Measurements from ENCODE around the gene TGFBR2.

DNA sequence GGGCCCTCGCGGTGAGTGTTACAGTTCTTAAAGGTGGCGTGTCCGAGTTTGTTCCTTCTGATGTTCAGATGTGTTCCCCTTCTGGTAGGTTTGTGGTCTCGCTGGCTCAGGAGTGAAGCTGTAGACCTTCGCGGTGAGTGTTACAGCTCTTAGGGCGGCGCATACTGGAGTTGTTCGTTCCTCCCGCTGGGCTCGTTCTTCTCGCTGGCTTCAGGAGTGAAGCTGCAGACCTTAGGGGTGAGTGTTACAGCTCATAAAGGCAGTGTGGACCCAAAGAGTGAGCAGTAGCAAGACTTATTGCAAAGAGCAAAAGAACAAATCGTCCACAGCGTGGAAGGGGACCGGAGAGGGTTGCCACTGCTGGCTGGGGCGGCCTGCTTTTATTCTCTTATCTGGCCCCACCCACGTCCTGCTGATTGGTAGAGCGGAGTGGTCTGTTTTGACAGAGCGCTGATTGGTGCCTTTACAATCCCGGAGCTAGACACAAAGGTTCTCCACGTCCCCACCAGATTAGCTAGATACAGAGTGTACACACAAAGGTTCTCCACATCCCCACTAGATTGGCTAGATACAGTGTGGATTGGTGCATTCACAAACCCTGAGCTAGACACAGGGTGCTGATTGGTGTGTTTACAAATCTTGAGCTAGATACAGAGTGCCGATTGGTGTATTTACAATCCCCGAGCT, 41.8 kb upstream of the CMC1 start:
- PRO-cap, result no peak

- PRO-cap, result no peak
These were observed 10.8 kb upstream of the ZCWPW2 start for GRCh38 chr3:28337660-28338147.

- PRO-cap, result no peak
These were observed 27.2 kb downstream of the RBMS3 start for GRCh38 chr3:29308043-29308595.

- PRO-cap, result no peak
These were observed 476.5 kb downstream of the RBMS3 start for GRCh38 chr3:29757268-29757790.

GRCh38 chr3:30606144-30607023, at the start of gene TGFBR2:
Gene TGFBR2, plus strand, starts transcription at chr3:30606601.
- PRO-cap, result bidirectional peak, plus-strand start at chr3:30606581, minus-strand start at chr3:30606293

DNA sequence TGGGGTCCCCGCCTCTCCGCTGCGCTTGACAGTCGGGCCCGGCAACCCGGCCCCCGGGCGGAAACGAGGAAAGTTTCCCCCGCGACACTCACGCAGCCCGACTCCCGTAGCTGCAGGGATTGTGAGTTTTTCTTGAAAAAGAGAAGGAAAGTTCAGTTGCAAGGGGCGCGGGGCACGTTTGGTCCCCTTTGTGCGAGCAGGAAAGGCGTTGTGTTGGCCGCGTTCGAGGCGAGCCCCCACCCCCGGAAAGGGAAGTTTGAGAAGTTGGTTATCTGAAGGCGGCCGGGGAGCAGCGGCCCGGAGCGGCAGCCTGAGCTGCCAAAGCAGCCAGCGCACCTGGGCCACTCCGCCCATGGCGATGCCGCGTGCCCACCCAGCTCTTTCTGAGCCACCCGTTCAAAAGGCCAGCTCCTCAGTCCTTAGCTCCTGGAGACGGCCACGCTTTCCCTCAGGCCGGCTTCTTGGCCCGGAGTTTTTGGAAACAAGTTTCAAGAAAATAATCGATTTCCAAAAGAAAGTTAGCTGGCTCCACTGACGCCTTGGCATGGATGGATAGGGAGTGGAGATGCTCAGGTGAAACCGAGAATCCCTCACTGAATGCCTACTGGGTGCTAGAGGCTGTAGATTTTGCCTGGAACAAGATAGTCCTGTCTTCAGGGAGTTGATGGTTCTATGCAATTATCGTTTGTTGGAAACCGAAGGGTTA, 776 bp downstream of the TGFBR2 start:
- PRO-cap, result bidirectional peak, plus-strand start at position 273 of the sequence, minus-strand start at position 215 of the sequence

DNA sequence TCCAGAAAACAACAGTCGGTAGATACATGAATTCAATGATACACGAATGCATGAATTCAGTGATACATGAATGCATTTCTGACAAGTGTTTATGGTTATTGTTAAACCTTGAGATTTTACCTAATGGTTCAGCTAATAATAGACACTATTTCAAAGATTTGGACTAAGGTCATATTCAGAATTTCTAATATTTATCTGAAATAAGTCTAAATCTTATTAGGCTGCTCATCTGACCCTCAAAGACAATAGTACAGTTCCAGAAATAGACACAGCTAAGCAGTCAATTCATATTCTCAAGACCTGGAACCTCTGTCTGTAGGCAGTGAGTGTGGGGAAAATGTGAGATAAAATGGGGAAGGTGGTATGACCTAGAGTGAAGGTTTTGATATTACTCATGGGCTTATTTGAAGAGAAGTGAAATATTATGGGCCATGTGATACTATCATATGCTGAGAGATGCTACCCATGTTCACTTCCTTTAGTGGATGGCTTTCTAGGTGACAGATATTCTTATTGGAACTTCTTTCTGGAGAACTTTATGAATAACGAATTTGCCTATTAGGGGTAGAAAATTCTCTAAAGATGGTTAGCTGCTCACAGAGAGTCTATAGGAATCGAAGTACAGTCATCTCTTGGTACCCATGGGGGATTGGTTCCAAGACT, 33.5 kb downstream of the TGFBR2 start:
- PRO-cap, result no peak

GRCh38 chr3:30660520-30661780, 54.5 kb downstream of the TGFBR2 start:
- PRO-cap, result no peak

GRCh38 chr3:30688783-30689736, 82.7 kb downstream of the TGFBR2 start:
- PRO-cap, result no peak

DNA sequence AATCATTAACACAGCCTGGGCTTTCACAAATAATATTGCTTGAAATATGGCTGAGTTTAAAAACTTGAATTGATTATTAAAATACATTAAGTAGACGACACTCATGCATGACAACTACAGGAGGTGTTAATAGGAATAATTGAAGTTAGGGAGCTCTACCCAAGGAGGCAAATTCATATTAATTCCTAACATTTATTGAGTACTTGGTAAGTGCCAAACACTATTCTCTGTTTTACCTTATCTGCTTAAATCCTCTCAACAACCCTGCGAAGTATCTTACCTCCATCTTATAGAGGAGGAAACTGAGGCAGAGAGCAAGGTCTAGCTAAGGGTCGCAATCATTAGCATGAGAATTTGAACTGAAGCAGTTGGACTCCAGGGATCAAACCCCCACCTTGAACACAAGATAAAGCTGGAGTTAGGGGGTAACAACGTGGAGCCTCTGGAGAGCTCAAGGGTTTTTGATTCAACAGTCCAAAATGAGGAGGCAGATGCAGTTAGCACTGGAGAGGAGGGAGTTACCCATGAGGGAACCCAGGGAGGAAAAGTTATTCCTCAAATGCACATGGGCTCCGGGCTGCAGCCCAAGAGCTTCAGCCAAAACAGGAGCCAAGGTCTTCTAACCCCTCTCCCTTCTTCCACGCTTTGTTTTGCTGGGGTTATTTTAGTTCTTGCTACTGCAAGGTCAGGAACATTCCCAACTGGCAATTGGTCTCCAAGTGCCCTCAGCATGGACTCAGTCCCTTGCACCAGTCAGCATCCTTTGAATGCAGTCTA, 89.8 kb downstream of the TGFBR2 start:
- PRO-cap, result no peak

- PRO-cap, result bidirectional peak, plus-strand start at chr3:31532638, minus-strand start at chr3:31532382
These were observed 558 bp upstream of the STT3B start for GRCh38 chr3:31532241-31532492.

- PRO-cap, result no peak
These were observed 89.0 kb downstream of the STT3B start for GRCh38 chr3:31621599-31622244.

DNA sequence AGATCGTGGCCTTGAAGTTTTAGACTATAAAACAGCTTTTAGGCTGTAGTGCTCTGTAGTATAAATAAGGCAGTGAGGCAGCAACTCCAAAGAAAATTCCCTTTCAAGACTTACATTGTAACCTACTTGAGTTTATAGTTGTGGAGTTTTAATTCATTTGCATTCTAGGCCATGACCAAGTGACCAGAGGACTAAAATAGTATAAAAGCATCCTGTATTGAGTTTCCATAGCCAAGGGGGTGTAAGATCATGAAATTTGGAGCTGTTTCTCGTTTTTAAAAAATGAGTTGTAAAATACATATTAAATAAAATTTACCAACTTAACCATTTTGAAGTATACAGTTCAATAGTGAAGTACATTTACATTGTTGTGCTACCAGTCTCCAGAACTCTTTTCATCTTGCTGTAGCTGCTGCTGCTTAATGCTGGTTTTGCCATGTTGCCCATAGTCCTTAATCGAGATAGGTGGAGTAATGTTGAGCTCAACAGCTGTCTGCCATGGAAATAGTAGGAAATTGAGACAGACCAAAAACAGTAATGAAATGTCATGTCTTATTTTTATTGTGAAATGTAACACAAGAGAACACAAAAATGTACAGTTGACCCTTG, 105.6 kb downstream of the STT3B start:
- PRO-cap, result no peak

GRCh38 chr3:32010010-32010462, 28.5 kb downstream of the ZNF860 start:
- PRO-cap, result no peak

GRCh38 chr3:32077059-32077915, 29.1 kb upstream of the GPD1L start:
- PRO-cap, result no peak

DNA sequence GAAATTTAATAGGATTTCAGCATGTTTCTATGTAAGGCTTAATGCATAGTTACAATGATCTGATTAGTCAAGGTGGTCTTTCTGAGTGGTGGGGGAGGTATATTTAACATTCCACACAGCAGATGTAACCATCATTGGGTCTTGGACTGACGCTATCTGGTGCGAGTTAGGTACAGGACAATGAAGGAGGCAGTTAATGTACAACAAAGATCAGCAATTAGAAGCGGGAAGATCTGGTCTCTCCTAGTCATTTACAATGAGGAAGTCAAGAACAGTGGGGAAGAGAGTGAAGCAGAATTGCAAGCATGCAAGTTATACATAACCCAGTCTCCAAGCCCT, 14.0 kb downstream of the GPD1L start:
- PRO-cap, result no peak

GRCh38 chr3:32153390-32153958, 47.1 kb downstream of the GPD1L start:
- PRO-cap, result no peak

DNA sequence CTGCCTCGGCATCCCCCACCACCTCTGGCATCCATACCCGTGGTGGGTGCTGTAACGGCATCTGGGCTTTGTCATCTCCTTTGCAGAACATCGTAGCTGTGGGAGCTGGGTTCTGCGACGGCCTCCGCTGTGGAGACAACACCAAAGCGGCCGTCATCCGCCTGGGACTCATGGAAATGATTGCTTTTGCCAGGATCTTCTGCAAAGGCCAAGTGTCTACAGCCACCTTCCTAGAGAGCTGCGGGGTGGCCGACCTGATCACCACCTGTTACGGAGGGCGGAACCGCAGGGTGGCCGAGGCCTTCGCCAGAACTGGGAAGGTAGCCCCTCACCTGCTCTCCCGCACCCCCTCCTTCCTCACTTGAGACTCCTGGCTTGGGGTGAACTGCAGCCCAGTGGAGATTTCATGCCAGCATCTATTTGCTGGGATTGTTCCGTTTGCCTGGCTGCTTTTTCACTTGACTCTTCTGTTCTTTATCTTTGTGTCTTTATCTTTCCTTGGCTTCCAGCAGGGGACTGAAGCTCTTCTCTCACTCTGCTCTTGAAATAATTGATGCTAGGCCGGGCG, 52.5 kb downstream of the GPD1L start:
- PRO-cap, result no peak

GRCh38 chr3:32213385-32213739, 25.1 kb upstream of the CMTM8 start:
- PRO-cap, result no peak

DNA sequence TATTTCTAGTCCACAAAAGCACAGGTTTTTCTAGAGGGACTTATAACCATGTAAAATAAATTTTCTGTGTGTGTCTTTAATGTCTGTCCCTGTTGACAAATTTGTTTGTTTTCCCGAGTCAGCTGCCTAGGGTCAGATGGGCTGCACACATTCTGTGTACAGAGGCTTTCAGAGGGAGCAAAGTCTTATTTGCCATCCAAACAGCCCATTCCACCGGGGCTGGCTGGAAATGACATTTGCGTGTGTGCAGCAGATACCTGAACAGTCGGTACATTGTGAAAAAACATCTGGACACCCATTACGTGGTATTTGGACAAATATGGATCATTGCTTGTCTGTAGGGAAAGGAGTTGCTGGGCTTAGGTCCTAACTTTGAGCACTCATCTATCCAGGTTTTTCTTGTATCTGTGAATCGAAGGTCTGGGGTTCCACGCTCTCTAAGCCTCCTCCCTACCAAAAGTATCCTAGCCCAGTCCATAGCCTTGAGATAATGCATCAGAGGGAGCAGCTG, 22.3 kb upstream of the CMTM8 start:
- PRO-cap, result no peak

Measured in Metastatic Pancreatic Carcinoma in the Ovary (tissue), 1 donor.